ENCODE results near the gene FOXK1.

GRCh38 chr7:4681863-4683098 lies at the start of gene FOXK1:
TSS of gene FOXK1 (plus strand) at chr7:4682295.
- RRBS = 2% methylated on average over 51 of the region's 165 CpGs

GRCh38 chr7:4708006-4708531 lies 26.0 kb downstream of the FOXK1 start:
- RRBS = no CpG with 5 or more reads among the region's 12 CpGs

- RRBS = 17% methylated on average over 3 of the region's 20 CpGs
These were observed 40.6 kb upstream of the AP5Z1 start for GRCh38 chr7:4734734-4735338.

DNA sequence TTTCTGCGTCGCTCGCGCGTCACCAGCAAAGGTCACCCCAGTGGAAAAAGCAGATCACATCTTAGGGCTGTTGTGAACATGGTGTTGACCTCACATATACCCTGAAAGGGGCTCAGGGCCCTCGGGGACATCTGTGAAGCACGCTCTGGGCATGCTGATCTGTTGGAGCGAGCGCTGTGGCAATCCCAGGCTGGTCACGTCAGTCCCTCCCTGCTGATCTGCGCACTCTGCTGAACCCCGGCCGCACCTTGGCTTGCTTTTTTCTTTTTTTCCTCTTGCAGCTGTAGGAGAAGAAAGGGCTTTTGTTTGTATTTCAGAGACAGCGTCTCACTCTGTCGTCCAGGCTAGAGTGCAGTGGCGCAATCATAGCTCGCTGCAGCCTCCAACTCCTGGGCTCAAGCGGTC lies 33.3 kb upstream of the AP5Z1 start:
- RRBS = no CpG with 5 or more reads among the region's 18 CpGs

GRCh38 chr7:4783875-4784764 lies 8.7 kb downstream of the AP5Z1 start:
- RRBS = 62% methylated on average over 12 of the region's 53 CpGs

DNA sequence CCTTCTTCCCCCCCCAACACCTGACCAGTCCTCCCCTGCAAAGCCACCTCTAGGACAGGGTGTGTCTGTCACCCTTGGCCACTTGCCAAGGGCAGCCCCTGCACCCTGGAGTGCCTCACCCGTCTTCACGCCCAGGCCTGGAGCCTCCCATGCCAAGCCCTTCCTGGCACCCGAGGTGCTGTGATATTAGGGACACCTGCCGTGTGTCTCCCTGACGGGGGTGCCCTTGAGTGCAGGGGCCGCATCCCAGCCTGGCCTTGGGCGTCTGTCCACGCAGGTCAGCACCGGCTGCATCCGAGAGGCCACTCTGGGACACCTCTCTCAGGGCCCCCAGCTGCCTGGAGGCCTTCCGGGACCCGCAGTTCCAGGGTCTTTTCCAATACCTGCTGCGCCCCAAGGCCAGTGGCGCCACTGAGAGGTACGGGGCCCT lies 12.5 kb downstream of the AP5Z1 start:
- RRBS = 96% methylated on average over 3 of the region's 15 CpGs

DNA sequence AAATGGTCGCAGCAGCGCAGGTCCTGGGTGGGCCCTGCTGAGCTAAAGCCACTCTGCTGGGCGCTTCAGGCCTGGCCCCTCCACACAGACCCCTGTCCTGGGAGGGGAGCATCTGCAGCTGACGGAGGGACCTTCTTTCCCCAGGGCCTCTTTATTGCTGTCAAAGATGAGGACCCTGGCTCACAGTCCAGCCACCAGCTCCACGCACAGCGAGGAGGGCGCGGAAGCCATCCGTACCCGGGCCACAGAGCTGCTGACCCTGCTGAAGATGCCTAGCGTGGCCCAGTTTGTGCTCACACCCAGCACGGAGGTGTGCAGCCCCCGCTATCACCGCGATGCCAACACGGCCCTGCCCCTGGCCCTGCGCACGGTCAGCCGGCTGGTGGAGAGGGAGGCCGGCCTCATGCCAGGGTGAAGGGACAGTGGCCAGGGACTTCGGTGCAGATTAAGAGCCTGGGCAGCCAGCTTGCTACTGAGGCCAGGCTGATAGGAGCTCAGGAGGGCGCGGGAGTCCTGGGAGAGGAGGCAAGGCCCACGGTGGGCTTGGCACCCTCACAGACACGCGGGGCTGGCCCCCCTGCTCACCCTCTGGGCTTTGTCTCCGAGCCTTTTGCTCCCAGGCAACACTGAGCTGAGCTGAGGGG lies 15.7 kb downstream of the AP5Z1 start:
- RRBS = no CpG with 5 or more reads among the region's 27 CpGs

- RRBS = no CpG with 5 or more reads among the region's 2 CpGs
These were observed 3.7 kb downstream of the PAPOLB start for GRCh38 chr7:4858132-4858559.

GRCh38 chr7:5068057-5069514 lies 22.9 kb downstream of the RBAK start:
- RRBS = no CpG with 5 or more reads among the region's 11 CpGs

GRCh38 chr7:5088498-5088864 lies 42.8 kb downstream of the RBAK start:
- RRBS = no CpG with 5 or more reads among the region's 8 CpGs

GRCh38 chr7:5193654-5194171 lies 3.7 kb downstream of the WIPI2 start:
- RRBS = no CpG with 5 or more reads among the region's 13 CpGs

DNA sequence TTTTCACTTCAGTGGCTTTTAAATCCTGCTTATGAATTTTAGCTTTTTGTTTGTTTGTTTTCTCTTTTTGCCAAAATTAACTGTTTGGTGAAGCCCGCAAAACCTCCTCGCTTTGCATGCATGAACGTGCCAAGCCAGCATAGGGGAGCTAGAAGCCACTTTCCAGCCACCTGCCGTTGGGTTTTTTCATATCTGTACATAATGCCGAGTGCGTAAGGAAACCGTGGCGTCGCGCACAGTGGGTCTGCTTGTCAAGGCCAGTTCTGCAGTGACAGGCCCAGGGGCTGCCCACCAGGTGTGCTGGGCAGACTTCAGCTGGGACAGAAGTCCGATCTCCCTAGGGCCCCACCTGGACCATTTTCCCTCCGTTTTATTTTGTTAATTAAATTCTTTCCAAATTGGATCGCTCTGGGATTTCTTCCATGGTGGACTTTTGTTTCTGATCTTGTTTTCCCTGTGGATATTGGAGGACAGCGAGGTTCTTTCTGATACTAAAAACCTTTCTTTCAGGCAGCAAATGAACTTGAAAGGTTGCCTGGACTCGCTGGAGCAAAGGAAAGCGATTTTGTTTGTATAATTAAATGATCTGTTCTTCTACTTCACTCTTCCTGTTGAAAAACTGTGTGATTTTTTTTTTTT lies 41.2 kb downstream of the WIPI2 start:
- RRBS = no CpG with 5 or more reads among the region's 16 CpGs

DNA sequence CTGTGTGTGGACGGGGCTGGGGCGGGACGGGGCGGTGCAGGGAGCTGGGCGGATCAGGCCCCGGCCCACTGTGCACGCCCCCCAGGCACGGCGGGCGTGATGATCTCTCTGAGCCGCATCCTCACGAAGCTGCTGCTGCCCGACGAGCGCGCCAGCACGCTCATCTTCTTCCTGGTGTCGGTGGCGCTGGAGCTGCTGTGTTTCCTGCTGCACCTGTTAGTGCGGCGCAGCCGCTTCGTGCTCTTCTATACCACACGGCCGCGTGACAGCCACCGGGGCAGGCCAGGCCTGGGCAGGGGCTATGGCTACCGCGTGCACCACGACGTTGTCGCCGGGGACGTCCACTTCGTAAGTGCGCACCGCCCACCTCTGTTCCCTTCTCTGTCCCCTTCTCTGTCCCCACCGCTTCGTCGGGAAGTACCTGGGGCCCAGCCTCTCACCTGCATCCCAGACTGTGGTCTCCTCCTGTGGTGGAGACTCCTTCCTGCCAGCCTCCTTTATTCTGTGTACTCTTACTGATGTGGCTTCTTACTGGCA lies 14.2 kb downstream of the SLC29A4 start:
- RRBS = 20% methylated on average over 4 of the region's 40 CpGs

DNA sequence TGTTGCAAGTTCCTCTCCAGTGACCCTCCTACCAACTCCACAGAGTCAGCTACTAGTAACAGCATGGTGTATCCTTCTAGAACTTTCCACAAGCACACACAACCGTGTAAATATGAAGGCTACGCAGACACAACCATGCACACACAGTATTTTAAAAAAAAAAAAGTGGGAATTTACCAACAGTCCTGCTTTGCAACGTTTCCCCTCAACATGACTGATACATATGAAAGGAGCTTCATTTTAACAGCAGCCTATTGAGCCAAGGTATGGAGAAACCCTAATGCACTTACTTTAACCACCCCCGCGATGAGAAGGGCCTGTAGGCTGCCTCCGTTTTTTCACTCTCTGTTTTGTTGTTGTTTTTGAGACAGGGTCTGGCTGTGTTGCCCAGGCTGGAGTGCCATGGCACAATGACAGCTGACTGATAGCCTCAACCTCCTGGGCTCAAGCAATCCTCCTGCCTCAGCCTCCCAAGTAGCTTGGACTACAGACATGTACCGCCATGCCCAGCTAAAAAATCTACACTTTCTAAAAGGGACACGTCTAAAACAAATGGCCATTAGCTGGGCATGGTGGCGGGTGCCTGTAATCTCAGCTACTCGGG lies 43.5 kb downstream of the SLC29A4 start:
- RRBS = no CpG with 5 or more reads among the region's 10 CpGs

DNA sequence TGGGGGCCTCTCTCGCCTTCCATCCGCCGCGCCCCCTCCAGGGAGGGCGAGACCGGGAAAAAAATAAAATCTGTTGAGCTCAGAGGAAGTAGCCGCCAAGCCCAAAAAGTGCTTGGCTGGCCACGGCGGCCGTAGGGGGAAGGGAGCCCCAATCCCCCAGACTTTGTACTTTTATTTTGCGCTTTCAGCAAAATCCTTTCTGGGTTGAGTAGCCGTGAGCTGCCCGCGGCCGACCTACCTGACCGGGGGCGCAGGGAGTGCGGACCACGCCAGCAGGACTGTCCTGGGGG lies 1.3 kb upstream of the TNRC18 start:
- RRBS = 2% methylated on average over 4 of the region's 19 CpGs

DNA sequence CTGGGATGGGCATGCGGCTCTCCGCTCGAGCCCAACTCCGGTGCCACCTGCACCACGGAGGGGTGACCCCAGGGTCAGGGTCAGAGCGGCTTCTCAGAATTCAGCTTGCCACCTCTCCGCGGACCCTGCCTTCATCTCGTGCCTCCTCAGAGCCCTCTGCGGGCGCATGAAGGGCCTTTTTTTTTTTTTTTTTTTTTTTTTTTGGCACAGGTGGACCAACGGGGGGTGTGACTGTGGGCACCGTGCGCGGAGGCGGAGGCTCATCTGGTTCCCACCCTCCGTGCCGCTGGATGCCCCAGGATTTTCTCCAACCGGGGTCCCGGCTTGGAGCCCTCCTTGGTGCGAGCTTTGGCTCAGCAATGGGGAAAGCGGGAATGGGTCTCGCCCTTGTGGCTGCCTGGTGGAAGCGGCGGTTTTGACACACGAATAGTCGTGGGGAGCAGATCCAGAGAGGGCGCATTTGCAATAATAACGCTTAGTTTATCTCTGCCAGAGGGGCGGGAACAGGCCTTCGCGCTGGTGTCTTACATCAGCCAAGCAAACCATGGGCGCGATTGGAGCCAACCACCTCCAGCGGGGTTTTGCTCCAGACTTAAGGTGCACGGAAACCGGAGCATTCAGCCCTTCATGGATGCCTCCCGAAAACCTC lies 5.0 kb upstream of the TNRC18 start:
- RRBS = 18% methylated on average over 6 of the region's 38 CpGs

DNA sequence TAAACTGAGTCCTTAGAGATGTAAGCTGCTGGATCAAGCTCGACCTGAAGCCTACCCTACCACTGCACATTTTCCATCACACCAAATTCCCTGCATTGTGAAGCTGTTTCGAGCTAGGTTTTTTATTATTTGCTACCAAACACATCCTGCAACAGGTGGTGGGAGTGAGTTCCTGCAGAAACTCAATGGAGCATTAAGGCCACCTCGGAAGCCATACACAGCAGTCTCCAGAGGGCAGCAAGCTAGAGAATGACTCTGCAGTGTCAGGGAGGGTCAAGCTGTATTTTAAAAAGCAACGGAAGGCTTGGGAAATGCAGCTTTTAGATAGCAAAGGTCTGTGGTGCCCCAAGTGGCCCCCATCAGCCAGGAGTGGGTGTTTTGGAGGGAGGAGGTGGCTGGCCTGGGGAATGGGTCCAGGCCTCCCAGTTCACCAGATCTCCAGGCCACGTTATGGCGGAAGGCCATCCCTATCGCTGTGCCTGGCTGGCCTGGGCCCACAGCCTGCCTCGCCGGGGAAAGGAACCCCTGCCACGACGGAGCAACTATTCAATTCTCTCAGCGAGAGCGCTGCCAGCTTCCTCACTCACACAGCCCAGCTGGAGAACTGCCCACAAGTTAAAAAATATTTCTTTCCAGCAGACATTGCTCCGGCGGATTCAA lies 33.9 kb upstream of the TNRC18 start:
- RRBS = no CpG with 5 or more reads among the region's 15 CpGs

- RRBS = no CpG with 5 or more reads among the region's 15 CpGs
These were observed 23.7 kb downstream of the FBXL18 start for GRCh38 chr7:5489899-5490274.

GRCh38 chr7:5834321-5834863 lies 46.2 kb upstream of the OCM start:
- RRBS = no CpG with 5 or more reads among the region's 11 CpGs

All from brain (tissue), 1 donor.